ENCODE results near the gene RIT2.

GRCh38 chr18:35083223-35083813 is 42.1 kb downstream of the MAPRE2 start:
- RRBS, result no CpG with 5 or more reads among the region's 5 CpGs

- RRBS, result no CpG with 5 or more reads among the region's 6 CpGs
These were observed 11.7 kb downstream of the ZNF24 start for GRCh38 chr18:35332064-35333458.

- RRBS, result no CpG with 5 or more reads among the region's 14 CpGs
These were observed 891 bp downstream of the INO80C start for GRCh38 chr18:35496669-35497468.

GRCh38 chr18:35580517-35581658 is 652 bp upstream of the GALNT1 start:
- RRBS, result 2% methylated on average over 45 of the region's 121 CpGs

GRCh38 chr18:35702875-35703143 is 121.3 kb downstream of the GALNT1 start:
- RRBS, result no CpG with 5 or more reads among the region's 2 CpGs

GRCh38 chr18:36157125-36157780 is 27.6 kb downstream of the ELP2 start:
- RRBS, result no CpG with 5 or more reads among the region's 2 CpGs

GRCh38 chr18:36219542-36219900 is 32.2 kb downstream of the MOCOS start:
- RRBS, result no CpG with 5 or more reads among the region's 2 CpGs

- RRBS, result 94% methylated on average over 3 of the region's 6 CpGs
These were observed 84.7 kb downstream of the FHOD3 start for GRCh38 chr18:36382210-36382539.

GRCh38 chr18:36419476-36419934 is 122.0 kb downstream of the FHOD3 start:
- RRBS, result no CpG with 5 or more reads among the region's 2 CpGs

DNA sequence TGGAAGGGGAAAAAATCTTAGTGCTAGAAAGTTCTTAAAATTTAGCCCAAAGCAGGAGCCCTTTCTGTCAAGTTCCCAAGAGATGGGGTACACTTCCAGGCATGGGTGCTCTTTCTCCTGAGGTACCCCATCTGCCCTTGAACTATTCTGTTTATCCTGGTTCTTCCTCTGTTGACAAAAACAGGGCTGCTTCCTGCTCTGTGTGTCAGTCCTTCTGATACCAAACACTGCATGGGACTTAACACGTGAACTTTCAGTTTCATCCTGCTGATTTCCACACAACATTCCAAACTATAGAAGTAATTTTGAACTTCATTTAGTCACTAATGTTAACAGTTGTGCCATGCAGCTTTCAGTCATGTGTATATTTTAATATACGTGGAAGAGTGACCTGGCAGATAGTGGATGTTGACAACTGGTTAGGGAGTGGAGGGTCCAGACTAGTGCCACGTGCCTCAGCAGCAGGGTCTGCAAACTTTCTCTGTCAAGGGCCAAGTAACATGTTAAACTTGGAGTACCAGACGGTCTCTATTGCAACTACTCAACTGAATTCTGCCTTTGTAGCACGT is 200.0 kb downstream of the TPGS2 start:
- RRBS, result no CpG with 5 or more reads among the region's 5 CpGs

GRCh38 chr18:36711778-36712321 is 117.0 kb downstream of the TPGS2 start:
- RRBS, result no CpG with 5 or more reads among the region's 5 CpGs

GRCh38 chr18:37524431-37525165 is 41.0 kb downstream of the CELF4 start:
- RRBS, result 57% methylated on average over 13 of the region's 63 CpGs

GRCh38 chr18:40085182-40085640 is 1869.8 kb upstream of the PIK3C3 start:
- RRBS, result no CpG with 5 or more reads among the region's 1 CpG

GRCh38 chr18:43115039-43116019 is at the start of gene RIT2:
RIT2 (minus strand) TSS chr18:43115685.
- RRBS, result no CpG with 5 or more reads among the region's 19 CpGs

GRCh38 chr18:44507377-44508339 is 173.0 kb upstream of the SETBP1 start:
- RRBS, result no CpG with 5 or more reads among the region's 7 CpGs

DNA sequence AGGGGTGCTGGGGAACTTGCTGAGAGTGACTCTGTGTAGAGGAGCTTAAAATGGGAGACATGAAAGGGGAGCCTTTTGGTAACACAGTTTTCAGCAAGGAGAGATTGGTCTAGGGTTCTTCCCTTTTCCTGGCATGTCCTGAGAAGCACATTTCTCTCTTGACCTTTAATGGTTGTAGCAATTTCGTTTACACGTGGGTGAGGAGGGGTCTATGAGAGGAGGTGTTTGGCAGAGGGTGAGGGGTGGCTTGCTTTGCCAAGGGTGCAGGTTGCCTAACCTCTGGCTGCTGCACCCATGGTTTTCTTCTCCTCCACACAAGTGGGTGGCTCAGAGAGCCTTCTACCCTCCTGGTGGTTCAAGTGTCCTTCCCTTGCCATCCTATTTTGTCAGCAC is 27.1 kb downstream of the SETBP1 start:
- RRBS, result no CpG with 5 or more reads among the region's 2 CpGs

GRCh38 chr18:44733124-44733815 is 52.6 kb downstream of the SETBP1 start:
- RRBS, result no CpG with 5 or more reads among the region's 8 CpGs

- RRBS, result no CpG with 5 or more reads among the region's 9 CpGs
These were observed 98.5 kb downstream of the SETBP1 start for GRCh38 chr18:44779020-44779717.